Diencephalon (tissue), 2 donors: ENCODE data around the gene YPEL1.

DNA sequence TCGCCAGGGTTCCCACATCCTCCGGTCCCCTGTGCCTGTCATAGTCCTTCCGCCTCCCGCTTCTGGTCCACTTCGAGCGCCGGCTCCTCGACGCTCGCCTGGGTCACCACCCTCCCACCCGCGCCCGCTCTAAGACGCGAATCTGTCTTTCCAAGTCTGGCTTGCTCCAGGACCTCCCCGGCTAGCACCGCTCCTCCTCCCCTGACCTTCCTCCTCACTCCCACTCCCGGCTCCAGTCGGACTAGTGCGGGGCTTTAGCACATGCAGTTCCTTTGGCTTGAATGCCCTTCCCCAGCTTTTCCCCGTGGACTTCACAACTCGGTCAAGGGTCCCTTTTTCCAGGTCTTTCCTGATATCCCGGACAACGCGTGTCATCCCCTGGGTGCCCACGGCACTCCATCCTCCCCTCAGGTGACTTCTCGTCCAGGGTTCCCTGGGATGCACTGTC is 638 bp downstream of the SCARF2 start:
- RAMPAGE, long total RNA, result no peak

GRCh38 chr22:20483656-20484183 is 11.9 kb downstream of the KLHL22 start:
- RAMPAGE, long total RNA, result no peak

- RAMPAGE, long total RNA, result no peak
Measured at GRCh38 chr22:20488751-20489878, 6.5 kb downstream of the KLHL22 start.

GRCh38 chr22:20511723-20512102 is 4.3 kb downstream of the MED15 start:
- RAMPAGE, long total RNA, result no peak

GRCh38 chr22:20605978-20606312 is 98.5 kb downstream of the MED15 start:
- RAMPAGE, long total RNA, result no peak

DNA sequence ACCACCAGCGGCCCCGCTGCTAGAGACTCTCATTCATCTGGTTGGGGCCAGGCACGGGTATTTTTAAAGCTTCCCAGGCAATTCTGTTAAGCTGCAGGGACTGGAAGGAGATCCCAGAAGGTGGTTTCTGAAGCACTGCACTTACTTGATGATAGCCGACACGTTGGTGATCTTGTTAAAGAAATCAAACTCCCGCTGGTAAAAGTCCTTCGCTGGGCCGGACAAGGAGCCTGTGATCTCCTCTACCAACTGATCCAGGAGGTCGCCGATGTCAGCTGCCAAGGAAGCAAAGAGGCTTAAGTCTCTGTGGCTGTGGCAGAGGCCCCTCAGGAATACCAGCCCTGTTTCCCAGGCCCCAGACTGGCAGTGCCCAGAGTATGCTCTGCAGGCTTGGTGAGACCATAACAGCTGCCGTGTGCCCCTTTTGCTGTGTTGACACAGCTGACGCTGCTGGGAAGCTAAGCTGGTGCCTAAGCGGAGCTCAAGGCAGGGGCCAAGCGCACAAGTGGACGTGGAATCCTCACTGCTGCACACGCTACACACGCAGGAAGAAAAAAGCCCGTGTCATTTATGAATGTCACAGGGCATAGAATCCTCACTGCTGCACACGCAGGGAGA is 55.3 kb upstream of the SERPIND1 start:
- RAMPAGE, long total RNA, result no peak

DNA sequence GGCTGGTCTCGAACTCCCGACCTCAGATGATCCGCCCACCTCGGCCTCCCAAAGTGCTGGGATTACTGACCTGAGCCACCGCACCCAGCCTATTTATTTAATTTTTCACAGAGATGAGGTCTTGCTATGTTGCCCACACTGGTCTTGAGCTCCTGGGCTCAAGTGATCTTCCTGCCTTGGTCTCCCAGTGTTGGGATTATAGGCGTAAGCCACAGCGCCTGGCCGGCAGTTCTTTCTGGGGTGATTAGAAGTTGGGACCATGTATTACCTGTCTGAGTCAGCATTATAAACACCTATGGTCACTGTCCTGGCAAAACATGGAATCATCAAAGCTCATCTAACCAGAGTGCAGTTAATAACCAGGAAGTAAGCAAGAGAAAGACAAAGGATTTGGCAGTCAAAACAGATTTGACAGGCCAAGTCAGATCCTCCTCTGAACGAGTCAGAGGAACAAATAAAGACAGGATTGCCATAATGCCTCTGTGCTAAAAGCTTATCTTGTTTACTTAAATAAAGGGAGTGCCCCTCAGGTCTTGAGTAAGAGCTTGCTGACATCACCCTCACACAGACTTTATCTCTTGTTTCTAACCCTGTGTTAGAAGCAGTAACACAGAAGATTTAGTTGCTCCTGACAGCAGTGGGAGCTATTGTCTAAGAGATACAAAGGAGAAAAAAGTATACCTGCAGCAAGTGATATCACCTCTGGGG is 3.7 kb downstream of the SERPIND1 start:
- RAMPAGE, long total RNA, result no peak

DNA sequence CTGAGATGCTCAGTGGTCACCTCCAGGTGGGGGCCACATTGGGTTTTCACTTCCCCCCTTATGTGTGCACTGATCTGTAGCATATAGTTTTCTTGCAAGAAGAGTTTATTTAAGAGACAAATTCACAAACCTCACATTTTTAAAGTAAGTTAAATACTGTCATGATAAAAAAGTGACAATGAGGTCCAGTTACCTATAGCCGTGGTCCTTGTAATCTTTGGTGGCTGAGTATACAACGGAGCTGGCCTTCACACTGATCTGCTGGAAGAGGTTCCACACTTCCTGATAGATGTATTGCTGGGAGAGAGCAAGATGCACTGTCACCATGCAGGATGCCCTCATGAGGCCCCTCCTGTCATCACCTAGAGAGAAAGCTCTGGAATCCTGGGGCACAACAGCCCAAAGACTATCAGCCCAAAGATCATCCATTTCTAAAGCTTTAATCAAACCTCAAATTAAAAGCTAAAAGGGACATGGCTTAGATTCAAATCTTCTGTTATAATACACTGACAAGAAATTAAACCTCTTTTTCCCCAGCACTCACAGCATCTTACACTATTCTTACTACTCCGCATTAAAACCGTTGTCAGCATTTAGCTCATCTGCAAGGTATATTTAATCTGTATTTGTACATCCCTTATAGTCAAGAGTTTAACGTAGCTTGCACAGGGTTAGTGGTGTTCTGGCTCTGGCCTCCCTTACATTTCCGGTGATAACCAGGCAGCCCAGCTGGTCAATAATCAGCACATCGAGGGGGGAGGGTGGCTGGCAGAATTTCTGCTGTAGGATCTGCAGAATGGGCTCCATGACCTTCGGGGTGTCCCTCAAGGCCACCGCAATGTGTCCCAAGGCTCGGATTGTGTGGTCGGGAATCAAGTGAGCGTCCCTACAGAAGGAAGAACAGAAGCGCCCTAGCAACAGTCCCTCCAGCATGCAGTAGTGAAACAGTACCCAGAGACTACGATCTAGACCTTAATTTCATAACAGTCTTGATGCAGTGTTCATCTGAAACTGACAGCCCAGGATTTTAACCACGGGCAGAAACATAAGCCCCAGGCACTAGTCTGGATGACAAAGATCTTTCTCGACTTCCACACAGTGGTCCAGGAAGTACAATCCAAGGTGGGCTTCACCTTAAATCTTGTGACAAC is 24.9 kb downstream of the SERPIND1 start:
- RAMPAGE, long total RNA, result no peak

GRCh38 chr22:20810611-20811156 is 36.8 kb downstream of the SERPIND1 start:
- RAMPAGE, long total RNA, result no peak

GRCh38 chr22:20820241-20821079 is 38.2 kb downstream of the PI4KA start:
- RAMPAGE, long total RNA, result no peak

DNA sequence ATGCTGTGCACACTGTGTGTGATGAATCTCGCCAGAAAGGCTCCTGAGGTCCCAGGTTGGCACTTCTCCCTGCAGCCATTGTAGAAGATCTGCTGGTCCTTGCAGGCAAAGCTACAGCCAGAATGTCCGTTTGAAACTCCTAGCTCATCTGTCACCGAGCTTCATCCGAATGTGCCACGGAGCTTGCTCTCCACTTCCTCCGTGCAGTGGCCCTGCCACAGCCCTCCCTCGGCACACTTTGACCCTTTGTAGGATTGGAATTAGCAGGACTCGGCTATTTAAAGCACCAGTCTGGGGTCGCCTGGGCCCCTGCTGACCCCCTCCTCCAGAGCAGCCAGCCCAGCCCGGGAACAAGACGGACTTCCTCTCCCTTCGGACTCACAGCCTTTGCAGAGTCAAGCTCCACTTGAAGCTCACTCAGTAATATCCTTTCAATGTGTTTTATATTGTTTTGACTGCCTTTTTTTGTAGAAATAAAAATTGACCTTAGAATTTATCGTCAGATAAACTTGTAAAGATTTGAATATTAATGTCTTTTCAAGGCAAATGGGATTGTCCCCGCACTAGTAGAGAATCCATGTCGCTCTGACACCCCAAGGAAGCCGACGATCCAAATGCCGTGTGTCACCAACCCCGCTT is 7.3 kb downstream of the YDJC start:
- RAMPAGE, long total RNA, result no peak

DNA sequence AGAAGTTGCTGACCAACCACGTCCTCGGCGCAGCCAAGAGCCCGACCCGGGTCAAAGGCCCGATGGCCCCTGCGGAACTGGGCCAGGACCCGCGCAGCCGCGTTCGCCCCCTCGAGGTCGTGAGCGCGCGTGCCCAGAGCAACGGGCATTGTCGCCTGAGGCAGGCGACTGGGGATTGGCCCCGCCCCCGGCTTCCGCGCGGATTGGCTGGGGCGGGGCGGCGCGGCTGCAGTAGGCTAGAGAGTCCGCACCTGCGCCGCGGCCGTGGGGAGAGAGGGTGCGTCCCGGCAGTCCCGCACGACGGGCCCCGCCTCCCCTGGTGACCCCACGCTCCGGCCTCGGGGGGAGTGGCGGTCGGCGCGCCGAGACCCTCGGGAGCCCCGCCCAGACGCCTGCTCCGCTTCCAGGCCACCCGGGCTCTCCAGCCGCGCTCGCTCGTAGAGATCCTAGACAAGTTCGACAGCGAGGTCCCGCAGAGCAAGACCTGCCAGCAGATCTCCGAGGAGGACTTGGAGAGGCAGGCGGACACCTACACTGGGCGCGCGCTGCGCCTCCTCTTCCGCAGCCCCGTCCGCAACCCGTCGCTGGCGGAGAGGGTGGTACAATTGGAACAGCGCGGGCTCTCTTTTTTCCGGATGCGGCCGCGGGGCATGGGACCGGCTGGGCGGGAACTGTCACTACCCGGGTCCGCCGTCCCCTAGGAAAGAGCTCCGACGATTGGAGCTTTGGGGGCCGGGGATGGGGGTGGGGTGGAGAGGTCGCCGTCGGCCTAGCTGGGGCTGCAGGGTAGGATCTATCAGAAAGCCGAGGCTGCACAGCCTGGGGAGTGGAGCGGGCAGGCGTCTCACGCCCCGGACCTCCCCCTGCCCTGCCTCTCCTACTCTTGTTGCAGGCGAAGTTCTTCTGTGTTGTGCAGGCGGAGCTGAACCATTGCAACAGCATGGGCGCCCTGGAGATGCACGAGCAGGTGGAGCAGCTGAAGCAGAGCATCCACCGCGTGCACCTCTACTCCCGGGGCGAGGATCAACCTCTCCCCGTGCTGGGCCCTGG is 8.1 kb upstream of the PPIL2 start:
- RAMPAGE, long total RNA, result no peak

- RAMPAGE, long total RNA, result no peak
Measured at GRCh38 chr22:21674464-21675153, 8.8 kb downstream of the PPIL2 start.

GRCh38 chr22:21696680-21697378 is 31.0 kb downstream of the PPIL2 start:
- RAMPAGE, long total RNA, result no peak

- RAMPAGE, long total RNA, result no peak
Measured at GRCh38 chr22:21735276-21736426, at the start of gene YPEL1. YPEL1 (minus strand) TSS chr22:21735794.

DNA sequence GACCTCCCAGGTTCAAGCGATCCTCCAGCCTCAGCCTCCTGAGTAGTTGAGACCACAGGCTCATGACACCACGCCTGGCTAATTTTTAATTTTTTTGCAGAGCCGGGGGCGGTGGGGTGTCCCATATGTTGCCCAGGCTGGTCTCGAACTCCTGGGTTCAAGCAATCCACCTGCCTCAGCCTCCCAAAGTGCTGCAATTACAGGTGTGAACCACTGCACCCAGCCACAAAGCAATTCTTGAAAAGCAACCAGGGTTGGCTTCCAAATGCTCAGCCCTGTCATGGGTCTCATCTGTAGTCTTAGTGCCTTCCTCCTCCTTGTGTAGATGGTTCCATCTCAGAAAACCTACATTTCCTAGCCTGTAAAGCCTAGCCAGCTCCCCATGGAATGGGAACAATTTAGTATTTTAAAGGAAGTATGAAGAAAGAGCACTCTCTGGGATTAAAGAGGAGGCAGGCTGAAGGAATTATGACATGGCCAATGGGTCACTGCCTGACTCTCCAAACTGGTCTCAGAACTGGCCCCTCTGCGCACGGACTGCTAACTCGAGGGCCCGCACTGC is 20.9 kb upstream of the YPEL1 start:
- RAMPAGE, long total RNA, result no peak

DNA sequence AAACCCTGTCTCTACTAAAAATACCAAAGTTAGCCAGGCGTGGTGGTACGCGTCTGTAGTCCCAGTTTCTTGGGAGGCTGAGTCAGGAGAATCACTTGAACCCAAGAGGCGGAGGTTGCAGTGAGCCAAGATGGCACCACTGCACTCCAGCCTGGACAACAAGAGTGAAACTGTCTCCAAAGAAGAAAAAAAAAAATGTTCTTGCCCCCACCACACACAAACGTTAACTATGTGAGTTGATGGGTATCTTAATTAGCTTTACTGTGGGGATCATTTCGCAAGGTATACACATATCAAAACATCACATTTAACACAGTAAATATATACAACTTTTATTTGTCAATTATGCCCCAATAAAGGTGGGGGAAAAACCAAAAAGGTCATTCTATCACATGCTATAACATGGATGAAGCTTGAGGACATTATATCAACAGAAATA is 53.6 kb downstream of the MAPK1 start:
- RAMPAGE, long total RNA, result no peak

DNA sequence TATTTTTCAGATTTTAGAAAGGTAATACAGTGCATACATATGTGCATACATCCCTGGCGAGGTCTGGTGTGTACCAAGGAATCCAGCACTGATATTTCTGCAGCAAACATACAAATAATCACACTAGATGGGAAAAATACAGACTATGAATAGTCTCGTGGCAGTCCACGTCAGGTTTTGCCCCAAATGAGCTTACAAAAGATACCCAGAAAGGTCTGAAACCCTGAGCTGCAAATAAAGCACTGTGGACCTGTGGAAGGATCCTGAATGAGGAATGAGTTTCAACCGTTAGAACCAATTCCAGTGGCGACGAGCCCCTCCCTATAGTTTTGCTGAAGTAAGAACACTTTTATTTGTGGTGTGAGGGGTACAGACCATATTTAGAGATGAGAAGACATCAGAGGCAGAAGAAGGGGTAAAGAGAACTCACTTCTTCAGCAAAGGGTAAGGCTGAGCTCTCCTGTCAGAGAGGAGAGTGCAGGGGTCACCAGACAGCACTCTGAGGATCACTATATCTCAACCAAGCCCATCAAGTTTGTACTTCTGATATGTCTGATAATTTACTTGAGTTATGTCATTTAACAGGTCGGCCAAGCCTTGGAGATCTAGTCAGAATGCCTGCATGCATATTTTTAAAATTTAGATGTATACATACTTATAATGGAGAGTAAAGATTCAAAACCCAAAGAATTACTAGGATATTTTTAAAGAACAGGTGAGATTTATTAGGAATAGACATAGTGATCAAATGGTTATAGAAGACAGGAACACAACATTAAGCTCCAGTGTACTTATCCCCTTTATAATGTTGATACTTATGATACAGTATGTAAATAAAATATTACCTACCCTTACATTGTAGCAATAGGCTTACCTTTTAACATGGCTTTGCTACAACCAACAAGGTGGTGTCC is 24.2 kb downstream of the MAPK1 start:
- RAMPAGE, long total RNA, result no peak

- RAMPAGE, long total RNA, result no peak
Measured at GRCh38 chr22:21861412-21861987, 5.9 kb downstream of the MAPK1 start.

GRCh38 chr22:22025455-22026250 is 43.1 kb upstream of the TOP3B start:
- RAMPAGE, long total RNA, result no peak